ENCODE data around the genes LGALS3 and KIAA0586.

GRCh38 chr14:55059528-55059898 lies 8.1 kb downstream of the MAPK1IP1L start:
- PRO-cap, 2 experiments, result no peak in any of the 2 experiments

GRCh38 chr14:55125385-55125944 lies 3.6 kb upstream of the LGALS3 start:
- PRO-cap, 2 experiments, result no peak in any of the 2 experiments

DNA sequence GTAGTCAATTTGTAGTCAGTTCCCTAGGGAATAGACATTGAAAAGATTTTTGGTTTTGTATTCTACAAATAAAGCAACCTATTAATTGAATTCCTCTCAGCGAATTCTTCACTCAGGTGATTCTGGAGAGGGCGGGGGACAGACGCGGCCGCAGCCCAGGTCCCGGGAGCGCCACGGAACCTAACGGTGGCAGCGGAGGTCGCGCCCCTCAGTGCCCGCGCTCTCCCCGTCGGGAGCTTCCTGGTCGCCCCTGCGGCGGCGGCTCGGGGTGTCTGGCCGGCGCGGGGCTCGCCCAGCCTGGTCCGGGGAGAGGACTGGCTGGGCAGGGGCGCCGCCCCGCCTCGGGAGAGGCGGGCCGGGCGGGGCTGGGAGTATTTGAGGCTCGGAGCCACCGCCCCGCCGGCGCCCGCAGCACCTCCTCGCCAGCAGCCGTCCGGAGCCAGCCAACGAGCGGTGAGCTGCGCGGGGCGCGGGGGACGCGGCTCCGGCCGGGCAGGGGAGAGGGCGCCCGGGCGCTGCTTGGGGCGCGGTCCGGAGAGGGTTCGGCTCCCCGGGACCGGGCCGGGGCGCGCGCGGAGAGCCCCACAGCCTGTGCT lies at the start of gene LGALS3:
TSS of gene LGALS3 (plus strand) at position 405 of the 596 bp plus-strand sequence.
- PRO-cap, 2 experiments, result peak in 1 of 2 experiments; most common plus-strand start position 378 of the sequence (in 1); most common minus-strand start position 313 of the sequence (in 1)

- PRO-cap, 2 experiments, result peak in 1 of 2 experiments; most common plus-strand start chr14:55129934 (in 1); most common minus-strand start chr14:55129649 (in 1)
Observed at GRCh38 chr14:55129444-55130514, 727 bp downstream of the LGALS3 start.

GRCh38 chr14:55326787-55327396 lies 55.7 kb downstream of the FBXO34 start:
- PRO-cap, 2 experiments, result no peak in any of the 2 experiments

GRCh38 chr14:55448026-55448550 lies 7.7 kb upstream of the TBPL2 start:
- PRO-cap, 2 experiments, result no peak in any of the 2 experiments

DNA sequence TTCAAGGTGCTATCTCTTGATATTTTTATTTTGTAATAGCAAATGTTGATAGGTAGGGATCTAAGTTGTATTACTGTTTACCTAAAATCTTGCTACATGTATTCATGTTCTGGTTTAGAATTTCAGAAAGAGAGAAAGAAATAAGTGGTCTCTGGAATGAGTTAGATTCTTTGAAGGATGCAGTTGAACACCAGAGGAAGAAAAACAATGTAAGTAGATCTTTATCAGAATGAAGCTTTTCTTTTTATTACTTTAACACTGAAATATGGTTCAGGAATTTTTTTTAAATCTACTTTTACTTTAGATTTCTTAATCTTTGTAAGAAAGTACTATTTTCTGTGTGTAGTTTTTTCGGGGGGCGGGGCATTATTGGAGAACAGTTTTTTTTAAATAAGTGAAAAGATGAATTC lies 81.4 kb downstream of the KTN1 start:
- PRO-cap, 2 experiments, result no peak in any of the 2 experiments

DNA sequence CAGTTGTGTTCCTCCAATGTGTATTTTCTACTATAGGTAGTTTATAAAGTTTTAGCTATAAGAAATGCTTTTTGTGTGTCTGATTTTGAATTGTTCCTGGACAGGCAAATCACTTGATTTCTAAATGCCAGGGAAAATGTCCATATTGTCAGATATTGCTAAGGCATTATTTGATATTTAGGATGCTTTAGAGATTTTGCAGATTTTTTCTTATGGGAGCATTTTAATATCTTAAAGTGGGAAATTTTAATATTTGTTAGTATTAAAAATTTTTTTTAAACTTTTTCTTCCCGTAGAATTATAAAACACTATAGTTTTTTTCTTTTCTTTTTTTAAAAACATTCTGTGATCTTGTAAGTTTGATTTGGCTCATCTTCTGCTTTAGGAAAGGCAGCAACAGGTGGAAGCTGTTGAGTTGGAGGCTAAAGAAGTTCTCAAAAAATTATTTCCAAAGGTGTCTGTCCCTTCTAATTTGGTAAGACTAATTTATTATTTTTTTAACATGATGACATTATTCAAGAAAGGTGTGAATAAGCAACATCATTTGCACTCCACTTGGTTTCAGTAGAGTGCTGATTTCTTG lies 86.9 kb downstream of the KTN1 start:
- PRO-cap, 2 experiments, result no peak in any of the 2 experiments

- PRO-cap, 2 experiments, result no peak in any of the 2 experiments
Observed at GRCh38 chr14:56004378-56004690, 113.9 kb upstream of the PELI2 start.

DNA sequence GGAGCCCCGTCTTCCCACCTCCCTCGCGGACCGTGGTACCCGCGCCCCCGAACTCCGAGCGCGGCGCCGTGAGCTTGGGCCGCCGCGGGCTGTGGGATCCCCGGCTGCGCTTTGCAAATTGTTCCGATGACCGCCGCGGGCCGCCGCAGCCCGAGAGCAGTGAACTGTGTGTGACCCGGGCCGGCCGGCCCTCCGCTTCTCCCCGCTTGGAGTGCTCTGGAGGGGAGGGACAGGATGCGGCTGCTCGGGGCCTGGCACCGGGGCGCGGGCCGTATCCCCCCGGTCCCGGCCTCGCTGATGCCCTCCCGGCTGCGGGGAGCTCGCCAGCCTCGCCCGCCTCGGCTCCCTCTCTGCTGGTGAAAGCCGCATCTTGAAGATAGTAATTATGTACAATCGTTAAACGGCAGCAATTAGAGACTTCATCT lies 977 bp downstream of the PELI2 start:
- PRO-cap, 2 experiments, result no peak in any of the 2 experiments

DNA sequence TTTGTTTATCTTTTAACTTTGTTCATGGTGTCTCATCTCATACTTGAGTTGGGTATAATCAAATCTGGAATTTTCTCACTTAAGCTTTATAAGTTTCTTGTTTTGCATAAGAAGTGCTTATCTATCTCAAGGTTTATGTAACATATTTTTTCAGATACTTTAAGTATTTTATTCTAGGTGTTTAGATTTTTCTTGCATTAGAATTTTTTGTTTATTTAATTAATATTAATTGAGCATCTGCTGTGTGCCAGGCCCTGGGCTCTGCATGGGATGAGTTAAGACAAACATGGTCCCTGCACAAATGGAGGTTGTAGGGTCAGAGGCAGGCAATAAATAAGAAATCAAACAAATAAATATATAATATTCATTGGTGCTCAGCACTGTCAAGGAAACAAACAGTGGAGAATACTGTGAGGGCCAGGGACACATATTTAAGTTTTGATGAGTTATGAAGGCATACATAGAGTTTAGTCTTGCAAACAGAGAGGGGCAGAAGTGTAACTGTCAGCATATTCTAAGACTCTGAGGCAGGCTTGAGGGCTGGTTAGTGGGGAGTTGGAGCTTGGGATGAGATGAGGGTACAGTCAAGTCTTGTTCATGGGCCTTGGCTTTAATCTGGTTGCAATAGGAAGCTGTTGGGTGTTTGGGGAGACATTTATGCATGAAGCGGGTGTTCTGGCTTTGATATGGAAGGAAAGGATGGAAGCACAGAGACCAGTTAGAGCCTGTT lies 78.8 kb downstream of the PELI2 start:
- PRO-cap, 2 experiments, result no peak in any of the 2 experiments

- PRO-cap, 2 experiments, result no peak in any of the 2 experiments
Observed at GRCh38 chr14:56198769-56199950, 80.9 kb downstream of the PELI2 start.

DNA sequence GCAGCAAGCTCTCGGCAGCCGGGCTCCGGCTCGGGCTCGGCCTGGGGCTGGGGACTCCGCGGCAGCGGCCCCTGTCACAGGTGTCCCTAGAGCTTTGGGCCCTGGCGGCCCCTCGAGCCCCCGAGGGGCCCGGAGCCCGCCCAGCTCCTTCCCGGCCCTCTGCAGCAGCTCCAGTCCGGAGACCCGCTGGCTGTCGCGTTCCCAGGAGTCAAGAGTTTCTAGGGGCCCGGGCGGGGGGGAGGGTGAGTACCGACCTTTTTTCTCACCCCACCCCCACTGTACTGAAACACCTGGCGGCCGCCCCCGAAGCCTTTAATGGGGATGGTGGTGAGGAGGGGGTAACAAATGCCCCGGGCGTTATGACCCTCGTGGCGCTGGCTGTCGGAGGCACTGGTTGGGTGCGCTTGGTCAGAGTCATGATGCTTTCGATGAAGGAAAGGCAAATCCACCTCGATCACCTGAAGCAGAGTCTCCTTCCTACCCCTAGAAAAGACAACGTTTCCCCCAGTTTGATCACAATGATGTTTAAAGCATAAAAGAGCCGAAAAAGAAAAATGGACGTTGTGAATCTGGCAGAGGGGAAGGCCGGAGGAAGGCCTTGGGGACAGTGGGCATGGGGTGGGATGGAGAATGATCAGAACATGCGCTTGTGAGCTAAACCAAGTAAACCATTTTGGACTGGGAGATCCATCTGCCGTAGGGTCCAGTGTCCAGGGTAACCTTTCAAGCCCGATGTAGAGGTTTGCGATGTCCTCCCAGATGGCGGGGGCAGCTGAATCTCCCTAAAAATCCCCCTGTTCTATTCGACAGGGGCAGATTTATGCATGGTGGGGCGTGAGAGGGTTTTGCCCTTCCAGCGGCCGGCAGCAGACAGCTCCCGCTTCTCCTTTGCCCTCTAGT lies 2.0 kb upstream of the OTX2 start:
- PRO-cap, 2 experiments, result no peak in any of the 2 experiments

- PRO-cap, 2 experiments, result no peak in any of the 2 experiments
Observed at GRCh38 chr14:58347297-58348132, 48.2 kb upstream of the TOMM20L start.

DNA sequence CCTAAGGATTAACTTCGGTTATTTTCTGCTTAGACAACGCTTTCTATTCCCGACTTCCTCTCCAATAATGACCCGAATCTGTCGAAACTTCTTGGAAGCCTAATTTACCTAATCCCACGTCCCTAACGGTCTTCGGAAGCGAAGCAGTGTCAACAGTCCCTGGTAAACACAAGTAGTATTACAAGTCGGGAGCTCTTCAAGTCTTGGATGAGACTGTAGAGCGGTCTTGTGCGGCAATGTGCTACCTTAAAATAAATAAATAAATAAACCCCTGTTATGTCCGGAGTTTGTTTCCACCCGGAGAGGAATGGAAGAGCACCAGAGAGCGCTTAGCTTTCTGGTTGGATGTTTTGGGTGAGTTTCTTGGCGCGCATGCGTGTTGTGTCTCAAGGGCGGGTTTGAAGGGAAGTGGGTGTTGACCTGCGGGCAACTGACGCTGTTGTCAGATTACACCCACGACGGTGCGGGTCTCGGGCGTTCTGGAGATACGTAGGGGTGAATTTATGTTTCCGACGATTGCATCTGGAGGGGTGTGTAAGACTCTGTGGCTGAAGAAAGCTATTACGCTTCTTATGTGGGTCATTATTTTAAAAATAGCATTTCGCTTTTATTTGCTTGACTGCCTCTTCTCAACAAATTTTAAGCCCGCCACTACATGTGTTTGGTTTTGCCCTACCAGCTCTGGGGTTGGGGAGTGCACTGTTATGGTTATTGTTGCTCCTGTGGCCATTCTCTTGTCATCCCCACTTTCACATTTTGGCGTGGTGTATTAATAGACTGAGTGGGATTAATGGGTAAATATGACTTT lies at the start of gene KIAA0586:
TSS of gene KIAA0586 (plus strand) at position 436 of the 808 bp plus-strand sequence.
- PRO-cap, 2 experiments, result peak in 2 of 2 experiments; most common plus-strand start position 445 of the sequence (in 2)

DNA sequence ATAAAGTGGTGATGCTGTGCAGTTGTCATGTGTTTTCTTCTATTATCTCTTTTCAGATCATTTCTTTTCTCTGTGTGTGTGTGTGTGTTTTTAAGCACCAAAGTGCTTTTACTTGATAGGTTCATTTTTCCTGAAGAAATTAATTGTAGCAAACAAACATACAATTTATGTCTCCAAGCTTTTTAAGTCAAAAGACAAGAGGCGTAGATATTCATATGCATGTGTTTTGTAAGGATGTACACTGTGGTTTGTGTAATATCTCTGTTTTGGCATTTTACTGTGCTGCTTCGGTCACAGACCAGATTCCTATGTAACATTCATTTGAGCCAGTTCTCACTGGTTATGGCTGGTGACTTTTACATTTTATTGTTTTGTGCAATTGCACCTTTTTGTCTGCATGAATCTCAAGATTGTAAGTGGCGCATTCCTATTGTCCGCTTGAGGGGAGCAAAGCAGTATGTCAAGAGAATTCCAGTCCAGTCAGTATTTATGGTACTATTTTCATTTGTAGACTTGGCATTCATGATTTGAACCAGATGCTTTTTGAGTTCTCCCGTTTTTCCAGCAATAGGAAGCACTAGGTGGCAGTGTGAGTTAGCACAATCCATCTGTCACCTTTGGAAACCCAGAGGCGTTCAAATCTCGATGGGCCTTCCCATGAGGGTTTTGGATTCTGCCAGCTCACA lies 1.9 kb downstream of the DACT1 start:
- PRO-cap, 2 experiments, result no peak in any of the 2 experiments

- PRO-cap, 2 experiments, result no peak in any of the 2 experiments
Observed at GRCh38 chr14:58646128-58647138, 8.7 kb downstream of the DACT1 start.

DNA sequence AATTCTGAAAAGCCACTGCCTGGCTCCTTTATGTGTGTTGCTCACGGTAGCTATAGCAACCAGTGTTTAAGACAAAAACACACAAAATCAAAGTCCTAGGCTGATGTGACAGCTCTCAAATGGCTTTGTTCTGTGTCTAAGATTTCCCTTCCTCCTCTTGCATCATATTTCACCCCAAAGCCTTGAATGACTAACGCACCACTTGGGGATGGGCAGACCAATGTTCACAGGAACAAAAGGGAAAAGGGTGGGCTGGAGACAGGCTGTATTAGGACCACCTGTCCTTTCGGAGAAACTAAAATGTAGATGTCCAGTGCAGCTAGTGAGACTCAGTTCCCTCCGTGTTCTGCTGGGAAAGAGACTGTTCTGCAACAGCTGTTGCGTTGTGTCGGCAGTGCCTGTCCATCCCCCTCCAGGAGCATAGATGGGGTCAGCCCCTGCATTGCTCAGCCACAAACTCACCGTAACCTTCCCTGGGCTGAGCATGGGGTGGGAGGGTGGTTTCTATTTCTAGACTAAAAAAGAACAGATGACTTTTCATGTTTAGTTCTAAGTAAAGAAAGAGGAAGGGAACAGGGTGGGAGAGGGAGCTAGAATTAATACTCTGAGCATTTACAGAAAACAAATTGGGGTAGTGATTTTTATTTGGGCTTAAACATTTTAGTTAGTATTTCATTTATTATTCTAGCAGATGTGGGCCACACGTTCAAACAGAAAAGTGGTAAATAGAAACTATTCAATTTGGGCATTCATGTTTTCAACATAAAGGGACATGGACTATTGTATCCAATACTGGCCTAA lies 26.7 kb upstream of the DAAM1 start:
- PRO-cap, 2 experiments, result no peak in any of the 2 experiments

GRCh38 chr14:59282223-59282846 lies 93.9 kb downstream of the DAAM1 start:
- PRO-cap, 2 experiments, result no peak in any of the 2 experiments

- PRO-cap, 2 experiments, result no peak in any of the 2 experiments
Observed at GRCh38 chr14:59357876-59358379, 107.3 kb downstream of the GPR135 start.

Measured in Metastatic Liver Carcinoma in the Adrenal Gland (tissue), 2 donors.